Thoracic aorta endothelial cell (primary cell): ENCODE measurements around the genes PSMD12 and AMZ2.

GRCh38 chr17:66775819-66776569, 58.9 kb upstream of the CACNG5 start:
- CAGE, long polyA plus RNA: no peak

- CAGE, long polyA plus RNA: no peak
These were observed 73.7 kb downstream of the HELZ start for GRCh38 chr17:67171112-67171857.

DNA sequence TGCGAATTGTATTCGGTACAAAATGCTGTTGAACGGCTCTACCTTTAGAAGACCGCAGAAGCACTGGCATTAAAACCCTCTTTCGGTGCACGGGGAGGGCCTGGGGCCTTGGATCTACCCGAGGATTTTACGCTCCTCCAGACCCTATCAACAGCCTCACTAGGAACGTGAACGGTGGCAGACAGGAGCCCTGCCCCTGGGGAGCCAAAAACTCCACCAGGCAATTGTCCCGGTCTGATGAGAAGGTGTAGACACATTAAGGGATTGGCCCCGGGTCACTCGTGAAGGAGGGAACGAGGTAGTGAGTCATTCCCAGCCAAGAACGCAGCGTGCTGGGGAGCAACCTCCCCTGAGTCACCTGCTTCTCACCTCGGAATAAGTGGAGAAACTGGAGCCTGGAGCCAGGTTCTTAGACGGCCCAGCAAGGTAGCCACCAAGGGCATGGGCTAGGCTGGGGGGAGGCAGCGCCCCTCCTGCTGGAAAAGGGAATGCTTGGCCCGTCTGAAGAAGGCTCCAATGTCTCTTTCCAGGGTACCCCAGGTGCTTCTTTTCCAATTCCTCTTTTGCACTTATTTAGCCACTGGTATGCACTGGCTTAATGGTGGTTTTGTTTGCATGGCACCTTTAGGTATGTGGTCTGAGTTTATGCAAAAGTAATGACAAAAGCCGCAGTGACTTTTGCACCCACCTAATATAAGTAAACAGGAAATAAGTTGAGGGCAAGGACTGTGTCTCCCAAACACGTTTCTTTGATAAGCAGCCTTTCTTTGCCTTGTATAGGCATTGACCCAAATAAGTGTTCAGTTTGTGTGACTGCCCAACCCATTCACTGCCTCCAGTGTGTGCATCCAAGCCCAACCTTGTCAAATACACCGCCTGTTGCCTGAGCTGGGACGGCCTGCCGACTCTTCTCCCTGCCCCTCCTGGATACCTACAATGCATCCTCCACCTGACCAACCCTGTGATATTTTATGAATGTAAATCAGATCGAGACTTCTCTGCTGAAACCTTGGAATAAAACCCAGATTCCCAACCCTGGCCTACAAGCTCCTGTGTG, 1.8 kb upstream of the HELZ start:
- CAGE, long polyA plus RNA: no peak

DNA sequence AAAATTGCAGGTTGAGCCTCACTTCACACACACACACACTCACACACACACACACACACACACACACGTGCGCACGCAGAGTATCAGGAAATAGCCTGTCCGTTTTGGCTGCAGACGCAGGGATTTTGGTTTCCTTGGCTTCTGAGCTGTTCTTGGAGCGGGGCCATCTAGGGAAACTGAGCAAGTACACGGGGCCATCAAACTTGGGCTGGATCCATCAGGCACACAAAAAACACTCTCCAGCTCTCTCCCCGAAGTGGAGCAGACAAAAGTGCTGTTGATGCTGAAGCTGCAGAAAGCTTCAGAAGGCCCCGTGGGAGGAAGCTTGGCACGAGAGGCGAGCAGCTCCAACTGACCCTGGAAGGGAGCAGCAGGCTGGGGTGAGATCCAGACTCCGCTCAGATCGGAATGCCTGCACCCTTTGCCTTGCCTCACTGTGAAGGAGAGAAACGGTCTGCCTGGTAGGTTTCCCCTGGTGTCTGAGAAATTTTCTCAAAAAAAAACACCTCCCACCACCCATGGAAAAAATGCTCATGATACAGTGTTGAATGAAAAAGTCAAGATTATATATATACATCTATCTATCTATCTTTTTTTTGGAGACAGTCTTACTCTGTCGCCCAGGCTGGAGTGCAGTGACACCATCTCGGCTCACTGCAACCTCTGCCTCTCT, 44.6 kb upstream of the HELZ start:
- CAGE, long polyA plus RNA: no peak

GRCh38 chr17:67337820-67338638, 28.3 kb downstream of the PSMD12 start:
- CAGE, long polyA plus RNA: no peak

DNA sequence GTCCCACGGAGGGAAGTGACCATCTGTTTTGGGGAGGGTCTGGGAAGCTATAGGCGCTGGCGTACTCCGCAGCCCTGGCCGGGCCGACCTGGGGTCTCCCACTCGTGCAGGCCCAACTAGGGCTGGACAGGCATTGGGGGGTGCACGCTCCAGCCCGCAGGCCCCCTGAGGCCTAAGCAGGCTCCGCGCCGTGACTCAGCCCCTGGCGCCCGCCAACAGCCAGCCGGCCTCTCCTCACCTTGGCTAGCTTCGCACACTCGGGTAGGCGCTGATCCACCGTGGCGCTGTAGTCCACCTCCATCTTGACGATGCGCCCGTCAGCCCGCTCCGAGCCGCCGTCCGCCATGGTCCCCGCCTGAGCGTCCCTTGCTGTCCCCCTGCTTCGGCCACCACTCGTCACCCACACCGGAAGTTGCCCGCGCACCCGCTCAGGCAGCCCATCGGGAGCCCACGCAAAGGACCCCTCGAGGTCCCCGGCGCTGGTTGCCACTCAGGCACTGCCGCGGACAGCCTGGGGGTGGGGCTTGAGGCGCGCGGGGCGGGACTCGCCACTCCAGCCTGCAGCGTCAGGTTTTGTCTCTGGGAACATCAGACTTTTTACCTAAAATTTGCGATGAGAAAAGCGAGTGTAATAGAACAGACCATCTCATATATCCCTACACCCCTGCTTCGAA, at the start of gene PSMD12:
PSMD12 (minus strand) TSS at position 404 of the 674 bp plus-strand sequence.
- CAGE, long polyA plus RNA: no peak

- CAGE, long polyA plus RNA: no peak
These were observed 71.9 kb downstream of the PITPNC1 start for GRCh38 chr17:67448919-67449516.

DNA sequence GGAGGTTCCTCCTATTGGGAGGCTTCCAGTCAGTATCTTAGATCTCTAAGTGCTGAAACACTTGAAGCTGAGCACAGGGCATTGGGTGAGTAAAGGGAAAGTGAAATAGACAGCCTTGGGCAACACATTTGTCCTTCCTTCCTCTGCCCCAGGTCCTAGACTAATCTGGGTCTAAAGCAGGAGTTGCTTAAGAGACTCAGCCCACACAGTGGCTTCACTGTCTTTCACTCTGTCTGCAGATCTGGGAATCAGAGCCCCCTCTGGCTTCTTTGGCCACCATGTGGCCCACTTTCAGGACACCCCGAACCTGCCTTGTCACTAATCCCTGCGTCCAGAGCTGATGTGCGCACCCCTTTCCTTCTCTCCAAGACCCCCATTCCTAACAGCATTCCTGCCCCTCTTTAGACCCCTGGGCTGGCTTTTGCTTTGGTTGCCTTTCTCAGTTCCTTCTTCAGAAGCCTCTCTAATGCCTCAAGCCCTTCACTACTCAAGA, 133.0 kb downstream of the PITPNC1 start:
- CAGE, long polyA plus RNA: no peak

- CAGE, long polyA plus RNA: no peak
These were observed 41.1 kb downstream of the BPTF start for GRCh38 chr17:67866251-67866965.

- CAGE, long polyA plus RNA: no peak
These were observed 68.0 kb downstream of the BPTF start for GRCh38 chr17:67893289-67893797.

GRCh38 chr17:68053232-68054171, 18.0 kb downstream of the KPNA2 start:
- CAGE, long polyA plus RNA: no peak

DNA sequence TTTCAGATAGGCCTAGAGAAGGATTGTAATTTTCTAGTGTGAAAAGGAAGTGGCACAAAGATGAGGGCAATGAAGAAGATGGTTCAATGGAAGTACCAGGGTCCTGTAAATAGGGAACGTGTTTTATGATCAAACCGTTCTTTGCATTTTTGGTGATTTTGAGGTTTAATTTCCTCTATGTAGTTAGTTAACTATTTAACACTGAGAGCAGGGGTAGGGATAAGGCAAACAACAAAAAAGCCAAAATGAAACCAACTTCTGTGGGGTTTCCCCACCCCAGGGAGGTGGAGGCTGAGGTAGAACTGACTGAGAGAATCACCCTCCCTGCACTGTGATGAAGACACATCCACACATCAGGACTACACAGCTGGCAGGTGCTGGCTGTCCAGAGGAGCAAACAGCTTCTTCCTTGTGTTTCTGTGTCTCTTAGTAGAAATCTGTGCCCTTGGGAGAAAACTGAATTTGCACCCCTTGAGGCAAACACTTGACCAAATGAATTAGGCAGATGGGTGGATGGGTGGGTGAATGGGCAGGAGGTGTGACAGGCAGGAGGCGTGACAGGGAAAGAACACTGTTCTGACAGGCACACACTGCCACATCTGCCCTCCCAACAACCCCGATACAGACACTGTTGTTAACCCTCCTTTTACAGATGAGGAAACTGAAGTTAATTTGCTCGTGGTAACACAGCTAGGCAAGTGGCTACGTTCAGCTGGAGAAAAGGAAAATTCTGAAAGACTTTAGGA, 63.0 kb upstream of the AMZ2 start:
- CAGE, long polyA plus RNA: no peak

DNA sequence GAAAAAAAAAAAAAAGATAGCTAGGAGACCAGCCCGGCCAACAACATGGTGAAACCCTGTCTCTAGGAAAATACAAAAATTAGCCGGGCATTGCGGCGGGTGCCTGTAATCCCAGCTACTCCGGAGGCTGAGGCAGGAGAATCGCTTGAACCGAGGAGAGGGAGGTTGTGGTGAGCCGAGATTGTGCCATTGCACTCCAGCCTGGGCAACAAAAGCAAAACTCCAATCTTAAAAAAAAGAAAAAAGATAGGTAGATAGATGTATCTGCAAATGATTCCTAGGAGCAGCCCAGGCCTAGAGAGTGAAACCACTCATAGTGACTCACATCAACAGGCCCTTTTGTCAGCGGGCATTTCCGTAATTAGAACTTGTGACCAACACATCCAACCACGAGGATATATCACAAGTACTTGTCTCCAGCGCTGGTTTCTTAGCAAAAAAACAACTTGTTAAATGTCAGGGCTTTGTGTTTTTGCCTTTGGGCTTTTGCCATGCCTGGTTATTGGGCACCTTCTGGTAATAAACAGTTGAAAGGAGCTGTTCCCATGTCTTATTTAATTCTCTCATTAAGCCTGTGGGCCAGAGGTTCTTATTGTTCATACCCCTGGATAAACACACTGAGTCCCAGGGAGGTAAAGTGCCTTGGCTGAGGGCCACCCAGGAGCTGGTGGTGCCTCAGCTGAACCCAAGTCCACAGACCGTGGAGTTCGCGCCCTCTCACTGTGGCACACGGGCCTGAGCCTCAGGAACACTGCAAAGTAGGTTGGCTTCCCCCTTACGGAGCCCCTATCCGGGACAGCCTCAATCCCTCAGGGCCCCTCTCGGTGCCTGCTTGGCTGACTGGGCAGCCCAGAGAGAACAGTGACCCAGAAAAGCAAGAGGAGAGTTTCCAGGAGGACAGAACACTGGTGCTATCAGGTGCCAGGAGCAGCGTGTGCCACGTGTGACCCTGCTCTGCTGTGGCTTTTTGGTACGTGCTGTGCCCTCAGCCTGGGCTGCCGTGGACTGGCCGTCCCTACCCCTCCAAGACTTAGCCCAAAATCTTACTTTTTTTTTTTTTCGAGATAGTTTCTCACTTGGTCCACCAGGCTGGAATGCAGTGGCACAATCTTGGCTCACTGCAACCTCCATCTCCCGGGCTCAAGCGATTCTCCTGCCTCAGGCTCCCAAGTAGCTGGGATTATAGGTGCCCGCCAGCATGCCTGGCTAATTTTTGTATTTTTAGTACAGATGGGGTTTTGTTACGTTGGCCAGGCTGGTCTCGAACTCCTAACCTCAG, 12.6 kb upstream of the AMZ2 start:
- CAGE, long polyA plus RNA: no peak

- CAGE, long polyA plus RNA: no peak
These were observed at the start of gene AMZ2 for GRCh38 chr17:68247138-68248186. TSS of gene AMZ2 (plus strand) at chr17:68248043.

GRCh38 chr17:68291920-68292952, 941 bp downstream of the ARSG start:
- CAGE, long polyA plus RNA: no peak

DNA sequence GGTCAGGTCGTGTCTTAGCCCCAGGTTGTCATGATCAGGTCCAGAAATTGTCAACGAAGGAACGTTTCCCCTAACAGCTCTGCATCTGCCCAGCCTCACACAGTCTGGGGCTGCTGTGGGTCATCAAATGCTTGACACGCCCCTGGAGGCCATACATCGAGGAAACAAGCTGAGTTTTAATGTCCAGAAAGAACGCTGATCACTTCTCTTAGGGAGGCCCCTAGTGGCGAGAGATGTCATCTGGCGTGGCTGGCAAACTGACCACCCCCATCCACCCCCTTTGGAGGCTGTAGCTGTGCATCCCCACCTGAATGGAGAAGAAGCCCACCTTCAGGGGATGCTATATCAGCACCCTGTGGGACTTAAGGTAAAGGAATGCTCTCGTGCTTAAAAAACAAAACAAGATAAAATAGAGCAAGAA, 58.3 kb downstream of the WIPI1 start:
- CAGE, long polyA plus RNA: no peak

- CAGE, long polyA plus RNA: no peak
These were observed 5.4 kb upstream of the WIPI1 start for GRCh38 chr17:68462459-68463410.

- CAGE, long polyA plus RNA: no peak
These were observed 28.5 kb downstream of the PRKAR1A start for GRCh38 chr17:68540615-68541265.

- CAGE, long polyA plus RNA: no peak
These were observed 132.6 kb upstream of the FAM20A start for GRCh38 chr17:68733584-68734357.

DNA sequence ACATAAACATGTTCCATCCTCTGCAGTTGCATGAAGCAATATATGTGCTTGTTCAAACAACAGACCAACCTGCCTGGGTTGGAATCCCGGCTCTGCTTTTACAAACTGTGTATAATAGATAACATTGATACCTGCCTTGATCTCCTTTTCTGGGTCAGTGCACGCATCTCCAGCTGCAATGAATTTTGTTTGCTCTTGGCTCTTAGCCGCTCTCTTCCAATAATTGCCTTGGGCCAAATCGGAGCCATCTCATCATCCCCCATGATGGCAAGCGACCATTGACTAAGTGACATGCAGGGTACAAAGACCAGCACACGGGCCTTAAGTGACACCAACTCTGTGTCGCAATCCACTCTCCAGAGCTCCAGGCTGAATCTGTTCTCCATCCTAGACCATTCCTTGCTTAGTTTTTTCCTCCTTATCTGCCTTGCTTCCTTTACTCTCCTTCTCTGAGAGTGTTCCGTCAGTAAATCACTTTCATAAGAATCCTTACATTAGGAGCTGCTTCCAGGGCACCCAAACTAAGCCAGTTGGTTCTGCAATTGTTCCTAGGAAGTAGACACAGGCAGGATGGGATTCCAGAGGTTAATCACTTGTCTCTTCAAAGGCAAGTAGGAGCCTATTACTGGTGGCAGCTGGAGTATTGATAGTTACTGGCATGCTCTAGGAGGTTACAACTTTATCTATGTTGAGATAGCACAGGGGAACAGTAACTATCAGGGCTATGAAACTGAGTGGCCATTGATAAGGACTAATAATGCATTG, 134.2 kb downstream of the ABCA8 start:
- CAGE, long polyA plus RNA: no peak